SEM (cell line): ENCODE data around the genes ZFYVE9 and SCP2.

DNA sequence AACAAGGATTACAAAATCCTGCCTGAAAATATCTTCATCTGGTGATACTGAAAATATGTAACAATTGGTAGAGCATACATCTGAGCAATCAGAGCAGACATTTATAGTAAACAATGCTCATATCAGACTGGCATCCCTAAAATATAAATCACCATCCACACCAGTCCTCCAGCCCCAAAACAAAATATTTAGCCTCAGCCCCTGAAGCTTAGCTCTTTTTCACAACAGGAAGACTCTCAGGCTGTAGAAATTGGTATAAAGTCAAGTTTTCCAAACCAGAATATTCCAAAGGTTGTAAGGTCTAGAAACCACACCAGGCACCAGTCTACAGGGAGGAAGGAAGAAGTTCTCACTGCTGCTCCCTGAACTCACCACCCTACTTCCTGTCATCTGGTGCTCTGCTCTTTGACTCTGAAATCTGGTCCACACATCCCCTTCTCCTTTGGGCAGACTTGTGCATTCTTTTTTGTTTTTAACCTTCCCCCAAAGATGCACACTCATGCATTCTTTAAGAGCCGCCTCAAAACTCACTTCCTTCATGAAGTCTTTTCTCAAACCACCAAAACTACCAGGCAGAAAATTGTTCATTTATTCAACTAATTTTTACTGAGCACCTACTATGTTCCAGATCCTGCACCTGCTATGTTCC lies 29.9 kb upstream of the EPS15 start:
- PRO-cap = unidirectional peak, minus-strand start at position 343 of the sequence

DNA sequence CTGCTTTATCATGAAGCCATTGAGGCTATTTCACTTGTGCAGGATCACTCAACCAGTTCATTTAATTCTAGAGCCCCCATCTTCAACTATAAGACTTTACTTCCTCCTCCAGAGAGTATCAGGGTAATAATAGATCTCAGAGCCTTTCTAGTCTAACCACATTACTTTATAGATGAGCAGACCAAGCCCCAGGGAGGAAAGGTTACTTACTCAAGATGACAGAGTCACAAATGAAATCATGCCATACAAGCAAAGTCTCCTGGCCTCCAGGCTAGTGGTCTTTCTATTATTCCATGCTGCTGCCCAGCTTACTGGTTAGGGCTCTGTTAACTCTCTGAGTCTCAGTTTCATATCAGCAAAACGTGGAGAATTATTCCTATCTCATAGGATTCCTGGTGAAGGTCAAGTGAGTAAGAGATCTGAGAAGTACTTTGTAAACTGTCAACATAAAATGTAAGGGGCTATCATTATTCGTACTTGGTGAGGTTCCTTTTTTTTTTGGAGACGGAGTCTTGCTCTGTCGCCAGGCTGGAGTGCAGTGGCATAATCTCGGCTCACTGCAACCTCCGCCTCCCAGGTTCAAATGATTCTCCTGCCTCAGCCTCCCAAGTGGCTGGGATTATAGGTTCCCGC lies 46.4 kb upstream of the OSBPL9 start:
- PRO-cap = bidirectional peak, plus-strand start at position 221 of the sequence, minus-strand start at position 131 of the sequence

DNA sequence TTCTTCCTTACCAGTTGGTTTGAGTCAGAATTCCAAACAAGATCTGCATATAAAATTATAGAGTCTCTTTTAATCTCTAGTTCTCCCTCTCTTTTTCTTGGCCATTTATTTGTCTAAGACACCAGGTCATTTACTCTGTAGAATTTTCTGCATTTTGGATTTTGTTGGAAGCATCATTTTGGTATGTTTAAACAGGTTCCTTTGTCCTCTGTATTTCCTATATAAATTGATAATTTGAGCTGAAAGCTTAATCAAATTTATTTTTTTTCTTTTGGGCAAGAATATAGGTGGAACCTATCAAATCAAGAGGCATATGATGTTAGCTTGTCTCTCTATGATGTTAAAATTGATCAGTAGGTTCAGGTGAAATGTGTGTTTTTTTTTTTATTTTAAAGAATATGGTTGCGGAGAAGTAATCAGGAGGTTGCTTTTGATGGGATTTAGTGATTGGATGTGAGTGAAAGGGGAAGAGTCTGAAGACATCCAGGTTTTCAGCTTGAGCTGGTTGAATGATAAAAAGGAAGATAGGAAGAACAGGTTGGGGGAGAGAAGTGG lies 4.8 kb downstream of the OSBPL9 start:
- PRO-cap = no peak

GRCh38 chr1:51649528-51649881 lies 32.6 kb downstream of the OSBPL9 start:
- PRO-cap = no peak

DNA sequence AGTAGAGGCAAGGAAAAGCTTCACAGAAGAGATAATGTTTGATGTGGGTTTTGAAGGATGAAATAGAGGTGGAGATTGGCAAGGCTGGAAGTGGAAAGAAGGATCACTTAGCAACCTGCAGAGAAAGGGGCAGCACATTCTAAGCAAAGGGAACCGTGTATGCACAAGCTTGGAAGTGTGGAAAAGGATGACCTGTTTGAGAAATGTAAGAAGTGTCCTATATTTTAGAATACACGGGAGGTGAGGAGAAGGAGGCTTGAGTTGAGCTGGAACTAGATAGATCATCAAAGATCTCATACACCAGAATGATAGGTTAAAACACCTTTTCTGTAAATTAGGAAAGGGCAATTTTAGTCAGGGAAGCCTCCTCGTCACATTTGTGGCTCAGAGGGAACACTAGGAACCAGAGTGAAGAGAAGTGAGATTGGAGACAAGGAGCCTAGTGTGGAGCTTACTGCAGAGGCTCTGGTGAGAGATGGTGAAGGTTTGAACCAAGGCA lies 70.6 kb downstream of the OSBPL9 start:
- PRO-cap = no peak

- PRO-cap = no peak
These were observed 104.7 kb downstream of the NRDC start for GRCh38 chr1:51773858-51774180.

DNA sequence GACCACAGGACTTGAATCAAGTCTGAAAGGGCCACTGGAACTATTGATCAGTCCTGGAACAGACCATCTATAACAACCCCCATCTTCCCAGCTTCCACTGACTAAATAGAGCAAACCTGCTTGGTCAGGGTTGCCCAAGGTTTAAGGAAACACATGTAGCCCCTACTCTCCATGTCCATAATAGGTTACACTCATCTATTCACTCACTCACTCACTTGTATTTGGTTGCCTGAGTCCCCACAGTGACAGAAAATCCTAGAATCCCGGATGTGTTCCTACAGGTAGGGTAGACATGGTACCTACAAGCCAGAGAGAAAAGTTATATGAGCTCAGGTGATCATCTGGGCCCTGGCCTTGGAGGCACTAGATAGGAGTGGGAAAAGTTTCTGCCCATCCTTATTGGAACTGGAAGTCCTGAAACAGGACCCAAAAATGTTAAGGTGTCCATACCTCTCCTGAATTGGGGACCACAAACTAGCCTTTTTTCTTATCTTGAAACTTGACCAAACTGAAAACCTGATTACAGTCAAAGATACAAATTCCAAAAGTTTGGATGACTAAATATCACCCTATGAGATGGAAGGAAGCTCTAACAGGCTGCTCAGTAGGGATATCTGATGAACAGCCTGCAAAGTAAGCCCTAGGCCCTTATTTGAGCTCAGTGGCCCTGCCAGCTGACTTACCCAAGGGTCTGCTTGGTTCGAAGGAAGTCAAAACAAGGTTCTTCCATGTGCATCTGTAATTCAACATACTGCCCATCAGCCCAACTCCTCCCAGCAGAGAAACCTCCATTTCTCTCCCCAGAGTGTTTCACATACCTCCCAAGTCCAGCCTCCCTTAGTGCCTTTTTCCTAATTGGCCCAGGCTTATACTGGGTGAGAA lies 86.9 kb downstream of the NRDC start:
- PRO-cap = no peak

- PRO-cap = bidirectional peak, plus-strand start at chr1:52142089, minus-strand start at chr1:52141978
These were observed at the start of gene ZFYVE9 for GRCh38 chr1:52141442-52142326. Gene ZFYVE9, plus strand, starts transcription at chr1:52142089.

DNA sequence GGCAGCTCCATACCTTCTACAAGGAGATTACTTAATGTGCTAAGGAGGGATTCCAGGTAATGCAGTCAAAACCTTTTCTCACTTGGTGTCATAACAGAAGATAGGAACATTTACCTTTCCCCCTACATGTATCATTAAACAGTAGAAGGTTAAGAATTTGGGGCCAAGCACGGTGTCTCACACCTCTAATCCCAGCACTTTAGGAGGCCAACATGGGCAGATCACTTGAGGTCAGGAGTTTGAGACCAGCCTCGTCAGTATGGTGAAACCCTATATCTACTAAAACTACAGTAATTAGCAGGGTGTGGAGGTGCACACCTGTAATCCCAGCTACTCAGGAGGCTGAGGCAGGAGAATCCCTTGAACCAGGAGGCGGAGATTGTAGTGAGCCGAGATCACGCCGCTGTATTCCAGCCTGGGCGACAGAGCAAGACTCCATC lies 4.8 kb downstream of the PRPF38A start:
- PRO-cap = no peak

DNA sequence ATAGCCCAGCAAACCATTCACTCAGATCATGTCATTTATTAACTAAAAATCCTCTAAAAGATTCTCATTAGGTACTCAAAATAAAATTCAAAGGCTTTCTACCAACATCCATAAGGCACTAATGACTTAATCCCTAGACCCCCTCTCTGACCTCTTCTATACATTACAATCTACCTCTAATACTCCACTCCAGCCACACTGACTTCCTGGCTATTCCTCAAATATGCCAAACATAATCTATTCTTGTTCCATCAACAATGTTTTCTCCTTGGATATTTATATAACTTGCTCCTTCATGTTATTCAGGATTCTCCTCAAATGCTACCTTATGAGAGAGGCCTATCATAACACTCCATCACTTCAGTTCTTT lies 63.1 kb downstream of the PRPF38A start:
- PRO-cap = no peak

- PRO-cap = no peak
These were observed 9.1 kb upstream of the COA7 start for GRCh38 chr1:52707237-52707699.

DNA sequence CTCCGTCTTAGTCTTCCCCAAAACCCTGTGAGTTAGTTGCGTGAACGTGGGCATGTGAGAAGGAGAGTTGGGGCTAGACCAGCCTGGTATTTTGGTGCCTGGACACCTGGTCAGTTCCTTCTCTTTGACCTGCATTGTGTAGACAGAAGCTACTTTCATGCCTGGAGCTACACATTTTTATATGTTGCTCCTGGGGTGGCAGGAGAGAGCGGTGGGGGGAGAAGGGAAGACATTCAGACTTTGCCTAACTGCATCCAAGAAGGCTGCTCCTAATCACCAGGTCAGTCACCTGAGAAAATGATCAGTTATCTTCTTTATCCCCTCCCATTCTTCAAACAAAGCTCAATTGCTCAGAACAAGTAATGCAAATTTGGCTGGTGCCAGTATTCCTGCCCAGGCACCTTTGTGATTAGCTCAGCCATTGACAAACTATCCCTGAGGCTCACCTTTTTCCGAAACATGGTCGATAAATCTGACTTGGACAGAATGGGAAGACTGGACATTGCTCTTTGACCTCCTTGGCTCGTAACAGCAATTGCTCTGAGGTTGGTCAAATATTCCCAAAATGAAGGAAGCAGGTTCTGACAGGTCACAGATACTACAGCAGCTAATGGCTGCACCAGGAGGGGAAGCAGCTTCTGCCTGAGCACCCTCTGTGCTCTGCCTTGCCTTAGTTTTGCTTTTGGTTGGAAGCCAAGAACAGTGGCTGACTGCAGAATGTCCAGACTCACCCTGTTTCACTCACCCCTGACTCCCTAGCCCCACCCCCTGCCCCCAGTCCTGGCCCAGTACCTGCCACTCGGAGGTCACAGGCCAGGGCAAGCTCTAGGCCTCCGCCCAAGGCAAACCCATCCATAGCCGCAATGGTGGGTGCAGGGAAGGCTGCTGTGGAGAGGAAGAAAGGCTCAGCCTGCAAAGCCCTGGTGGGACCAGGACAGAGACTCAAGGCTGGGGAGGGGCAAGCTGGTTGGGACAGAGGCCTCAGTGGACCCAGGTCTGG lies 15.5 kb downstream of the ECHDC2 start:
- PRO-cap = no peak

DNA sequence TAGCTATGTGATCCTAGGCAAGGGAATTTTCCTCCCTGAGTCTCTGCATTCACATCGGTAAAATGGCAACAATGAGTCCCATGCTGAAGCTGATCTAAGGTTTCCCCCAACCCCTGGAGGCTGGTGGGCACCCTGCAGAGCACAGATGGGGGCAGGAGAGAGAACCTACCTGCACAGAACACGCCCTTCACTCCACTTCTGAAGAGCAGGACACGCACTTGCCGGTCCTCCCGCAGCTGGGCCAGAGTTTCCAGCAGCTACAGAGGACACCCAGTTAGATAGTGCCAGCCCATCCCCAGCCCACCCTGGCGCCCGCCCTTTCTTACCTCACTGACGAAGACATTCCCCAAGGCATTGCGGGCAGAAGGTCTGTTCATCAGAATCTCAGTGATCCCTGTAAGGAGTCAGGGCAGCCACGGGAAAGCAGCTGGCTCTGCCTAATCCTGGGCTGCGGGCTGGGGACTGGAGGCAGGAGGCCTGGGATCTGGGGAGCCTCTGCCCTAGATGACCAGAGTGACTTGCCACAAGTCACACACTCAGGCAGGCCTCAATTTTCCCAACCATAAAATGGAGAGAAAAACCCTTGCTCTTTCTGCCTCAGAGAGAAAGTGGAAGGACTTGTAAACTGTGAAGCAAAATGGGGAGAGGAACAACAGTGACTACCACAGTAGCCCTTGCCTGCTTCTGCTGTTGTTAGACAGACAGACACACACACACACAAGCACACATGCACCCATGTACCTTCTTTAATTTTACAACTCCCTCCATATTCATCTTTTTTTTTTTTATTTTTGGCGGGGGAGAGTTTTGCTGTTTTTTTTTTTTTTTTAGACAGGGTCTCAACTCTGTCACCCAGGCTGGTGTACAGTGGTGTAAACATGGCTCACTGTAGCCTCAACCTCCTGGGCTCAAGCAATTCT lies 9.9 kb downstream of the ECHDC2 start:
- PRO-cap = no peak

- PRO-cap = no peak
These were observed 4.4 kb downstream of the ECHDC2 start for GRCh38 chr1:52917011-52917649.

GRCh38 chr1:52926805-52927425 lies at the start of gene SCP2:
Gene SCP2, plus strand, starts transcription at chr1:52927276.
- PRO-cap = unidirectional peak, plus-strand start at chr1:52927286

DNA sequence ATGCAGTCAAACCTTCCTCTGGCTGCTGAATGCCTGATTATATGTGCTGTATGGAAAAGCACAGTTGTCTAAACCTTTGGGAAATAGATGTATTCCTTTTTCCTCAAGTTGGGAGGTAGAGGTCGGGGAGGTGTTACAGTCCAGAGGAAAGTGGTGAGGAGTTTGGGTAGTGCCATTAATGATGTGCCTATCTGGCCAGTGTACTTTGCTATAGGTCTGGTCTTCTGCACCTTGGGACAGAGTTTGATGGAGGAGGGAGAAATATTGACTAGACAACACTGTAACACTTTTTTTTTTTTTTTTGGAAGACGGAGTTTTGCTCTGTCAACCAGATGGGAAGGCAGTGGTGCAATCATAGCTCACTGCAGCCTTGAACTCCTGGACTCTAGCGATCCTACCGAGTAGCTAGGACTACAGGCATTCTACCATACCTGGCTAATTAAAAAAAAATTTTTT lies 1.9 kb downstream of the SCP2 start:
- PRO-cap = no peak

DNA sequence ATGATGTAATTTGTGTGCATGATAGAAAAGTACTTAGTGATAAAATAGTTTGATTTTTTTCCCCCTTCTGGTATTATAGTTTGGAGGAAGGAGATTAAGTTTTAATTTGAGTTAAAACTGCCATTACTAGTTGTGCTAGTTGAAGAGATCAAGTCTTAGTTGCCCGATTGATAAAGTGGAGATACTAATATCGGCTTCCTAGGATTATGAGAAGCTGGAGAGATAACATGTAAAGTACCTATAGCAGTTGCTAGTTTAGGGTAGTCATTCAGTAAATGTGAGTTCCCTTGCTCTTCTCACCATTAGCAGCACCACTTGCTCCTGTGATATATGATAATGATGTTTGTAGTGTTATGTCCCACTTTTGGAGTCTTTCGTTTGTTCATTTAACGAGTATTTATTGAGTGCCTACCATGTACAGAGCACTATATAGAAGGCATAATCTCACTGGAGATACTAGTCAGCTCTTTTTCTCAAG lies 9.6 kb upstream of the PODN start:
- PRO-cap = no peak

- PRO-cap = no peak
These were observed 7.2 kb downstream of the SLC1A7 start for GRCh38 chr1:53135256-53135712.

- PRO-cap = no peak
These were observed 13.2 kb upstream of the CPT2 start for GRCh38 chr1:53183244-53183965.

- PRO-cap = no peak
These were observed 609 bp downstream of the MAGOH start for GRCh38 chr1:53237709-53238108.